Parietal lobe (tissue), 2 donors: ENCODE results near the genes C1orf174, RPL22, ACOT7 and HES2.

DNA sequence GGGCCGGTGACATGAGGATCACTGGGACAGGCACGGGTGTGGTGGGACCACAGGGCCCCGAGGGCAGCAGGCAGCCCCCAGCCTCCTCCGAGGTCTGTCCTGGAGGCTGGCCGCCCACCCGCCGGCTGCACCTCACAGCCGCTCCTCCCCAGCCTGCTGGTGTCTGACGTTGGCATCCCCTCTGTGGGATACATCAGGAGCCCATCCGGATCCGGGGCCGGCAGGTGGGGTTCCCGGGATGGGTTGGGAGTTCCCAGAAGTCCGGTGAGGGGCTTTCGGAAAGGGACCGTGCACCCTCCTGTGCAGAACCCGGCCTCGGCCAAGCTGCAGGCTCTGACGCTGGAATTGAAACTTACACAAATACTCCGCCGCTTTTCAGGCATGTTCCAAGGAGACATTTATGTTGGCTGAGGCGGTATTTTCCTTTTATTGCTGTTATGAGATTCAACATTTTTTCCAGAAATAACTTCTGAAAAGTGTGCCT lies 142.1 kb upstream of the ARHGEF16 start:
- RAMPAGE, long total RNA = no peak

- RAMPAGE, long total RNA = no peak
These were observed 51.9 kb upstream of the ARHGEF16 start for GRCh38 chr1:3402534-3402990.

GRCh38 chr1:3460049-3460618 lies 5.7 kb downstream of the ARHGEF16 start:
- RAMPAGE, long total RNA = no peak

GRCh38 chr1:3533519-3533981 lies 77.8 kb downstream of the MEGF6 start:
- RAMPAGE, long total RNA = no peak

- RAMPAGE, long total RNA = no peak
These were observed 50.8 kb downstream of the MEGF6 start for GRCh38 chr1:3560483-3560990.

- RAMPAGE, long total RNA = no peak
These were observed 612 bp upstream of the TPRG1L start for GRCh38 chr1:3623946-3624859.

DNA sequence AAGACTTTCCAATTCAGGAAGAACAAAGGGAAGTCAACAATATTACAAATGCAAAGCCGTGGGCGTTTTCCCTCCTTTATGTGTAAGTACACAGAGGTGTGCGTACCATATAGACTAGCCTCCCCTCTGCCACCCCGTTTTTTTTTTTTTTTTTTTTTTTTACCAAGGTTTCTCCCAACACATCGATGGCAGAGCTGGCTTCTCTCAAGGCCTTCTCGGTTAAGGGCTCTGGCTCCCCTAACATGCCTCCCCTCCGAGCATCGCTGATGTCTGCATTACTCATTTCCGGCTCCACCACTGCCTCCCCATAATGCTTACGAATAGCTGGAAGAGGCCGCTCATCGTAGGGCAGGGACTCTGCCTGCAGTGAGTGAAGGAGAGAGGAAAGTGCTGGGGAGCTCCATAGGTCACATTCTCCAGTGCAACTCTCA lies 20.7 kb downstream of the CEP104 start:
- RAMPAGE, long total RNA = no peak

- RAMPAGE, long total RNA = no peak
These were observed at the start of gene C1orf174 for GRCh38 chr1:3899265-3900554. C1orf174 (minus strand) TSS chr1:3900272.

- RAMPAGE, long total RNA = no peak
These were observed 571 bp upstream of the C1orf174 start for GRCh38 chr1:3900555-3901131.

DNA sequence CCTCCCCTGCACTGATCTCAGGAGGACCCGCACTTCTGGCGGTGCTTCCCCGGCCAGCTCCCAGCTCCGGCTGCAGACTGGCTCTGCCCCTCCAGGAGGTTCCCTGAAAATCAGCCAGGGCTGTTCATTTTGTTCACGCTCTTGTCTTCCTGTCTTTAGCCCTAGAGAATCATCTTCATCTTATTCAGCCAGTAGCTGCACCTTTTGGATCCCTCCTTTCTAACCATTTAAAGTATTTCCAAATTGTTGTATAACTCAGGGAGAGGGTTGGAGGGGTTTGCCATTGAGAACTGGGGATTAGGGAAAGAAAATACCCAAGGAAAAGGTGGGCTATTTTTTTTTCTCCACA lies 259.2 kb upstream of the C1orf174 start:
- RAMPAGE, long total RNA = no peak

GRCh38 chr1:6097312-6098209 lies 51.9 kb downstream of the KCNAB2 start:
- RAMPAGE, long total RNA = no peak

DNA sequence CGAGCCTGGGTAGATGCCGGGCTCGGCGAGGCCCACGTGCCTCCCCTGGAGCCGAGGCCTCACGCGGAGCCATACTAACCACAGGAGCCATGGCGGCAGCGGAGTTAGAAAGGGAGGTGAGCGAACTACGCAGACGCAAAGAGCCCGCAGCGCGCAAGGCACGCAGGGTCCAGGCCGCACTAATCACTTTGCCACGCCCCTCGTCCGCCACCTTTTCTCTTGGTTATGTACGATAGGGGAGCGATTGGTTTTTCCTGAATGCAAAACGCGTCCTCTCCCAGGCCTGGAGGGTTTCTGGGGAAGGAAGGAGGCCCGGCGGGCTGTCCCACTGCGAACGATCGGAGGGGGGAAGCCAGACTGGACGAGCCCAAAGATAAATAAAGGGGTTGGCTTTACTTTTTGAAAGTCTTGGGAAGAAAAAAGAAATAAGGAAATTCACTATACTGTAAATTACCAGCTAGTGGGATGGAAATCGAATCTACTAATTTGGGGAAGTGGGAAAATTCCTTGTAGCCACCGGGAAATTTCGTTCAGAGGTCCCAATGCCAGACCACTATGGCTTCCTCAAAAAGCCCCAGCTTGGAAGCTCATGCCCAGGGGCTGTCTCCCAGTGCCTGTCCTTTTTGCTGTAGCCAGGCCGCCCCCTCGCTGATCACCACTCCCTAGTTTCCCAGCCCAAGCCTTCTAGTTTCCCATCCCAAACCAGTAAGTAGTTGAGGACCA lies at the start of gene RPL22:
Gene RPL22 (minus strand): TSS at position 113 of the 723 bp plus-strand sequence.
- RAMPAGE, long total RNA = start-site peak on the minus strand centred at position 106 of the sequence, 20 bp wide, 36,532 and 11,426 reads in 2 replicates

- RAMPAGE, long total RNA = no peak
These were observed 2.0 kb upstream of the GPR153 start for GRCh38 chr1:6262810-6263429.

GRCh38 chr1:6294489-6295175 lies 33.7 kb upstream of the GPR153 start:
- RAMPAGE, long total RNA = no peak

- RAMPAGE, long total RNA = no peak
These were observed at the start of gene ACOT7 for GRCh38 chr1:6393640-6394383. ACOT7 (minus strand) TSS chr1:6393767.

DNA sequence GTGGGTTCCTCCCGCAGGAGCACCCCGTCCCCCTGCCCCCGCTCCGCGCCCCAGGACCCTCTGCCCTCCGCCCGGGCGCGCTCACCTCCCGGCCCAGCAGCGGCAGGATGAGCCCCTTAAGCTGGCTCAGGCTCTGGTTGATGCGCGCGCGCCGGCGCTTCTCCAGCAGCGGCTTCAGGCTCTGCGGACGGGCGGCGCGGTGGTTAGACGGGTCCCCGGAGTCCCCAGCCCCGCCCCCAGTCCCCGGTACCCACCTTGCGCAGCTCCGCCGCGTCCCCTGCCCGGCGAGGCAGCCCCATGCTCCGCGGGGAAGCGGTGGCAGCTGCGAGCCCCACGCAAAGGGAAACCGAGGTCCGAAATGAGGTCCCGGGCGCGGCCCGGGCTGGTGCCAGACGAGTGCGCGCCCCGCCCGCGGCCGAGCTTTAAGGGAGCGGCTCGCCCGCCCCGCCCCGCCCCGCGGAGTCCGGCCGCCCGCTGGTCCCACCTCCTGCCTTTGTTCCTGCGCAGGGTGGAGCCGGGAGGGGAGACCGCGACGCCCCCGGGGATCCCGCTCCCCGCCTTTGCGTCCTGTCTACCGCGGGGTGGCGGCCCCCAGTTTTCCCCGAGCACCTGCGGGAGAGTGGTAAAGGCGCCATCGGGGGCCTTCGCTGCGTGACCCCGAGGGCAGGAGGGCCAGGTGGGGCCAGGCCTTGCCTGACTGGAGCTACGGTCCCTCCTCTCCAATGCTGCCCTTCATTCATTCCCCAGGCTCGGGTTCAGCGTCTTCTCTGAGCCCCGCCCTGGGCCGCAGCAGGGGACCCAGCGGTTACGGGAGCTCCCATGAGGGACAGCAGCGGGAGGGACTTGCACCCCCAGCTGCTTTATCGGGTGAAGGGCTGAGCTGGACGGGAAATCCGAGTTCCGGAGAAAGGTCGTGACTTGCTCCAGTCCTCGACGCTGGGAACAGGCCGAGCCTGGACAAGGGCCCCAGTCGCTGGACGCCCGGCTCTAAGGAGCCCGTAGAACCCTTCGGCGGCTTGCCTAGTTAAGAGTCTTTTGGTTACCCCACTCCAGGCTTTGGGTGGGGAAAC lies at the start of gene HES2:
Gene HES2 (minus strand): TSS at position 398 of the 1,070 bp plus-strand sequence.
- RAMPAGE, long total RNA = no peak

DNA sequence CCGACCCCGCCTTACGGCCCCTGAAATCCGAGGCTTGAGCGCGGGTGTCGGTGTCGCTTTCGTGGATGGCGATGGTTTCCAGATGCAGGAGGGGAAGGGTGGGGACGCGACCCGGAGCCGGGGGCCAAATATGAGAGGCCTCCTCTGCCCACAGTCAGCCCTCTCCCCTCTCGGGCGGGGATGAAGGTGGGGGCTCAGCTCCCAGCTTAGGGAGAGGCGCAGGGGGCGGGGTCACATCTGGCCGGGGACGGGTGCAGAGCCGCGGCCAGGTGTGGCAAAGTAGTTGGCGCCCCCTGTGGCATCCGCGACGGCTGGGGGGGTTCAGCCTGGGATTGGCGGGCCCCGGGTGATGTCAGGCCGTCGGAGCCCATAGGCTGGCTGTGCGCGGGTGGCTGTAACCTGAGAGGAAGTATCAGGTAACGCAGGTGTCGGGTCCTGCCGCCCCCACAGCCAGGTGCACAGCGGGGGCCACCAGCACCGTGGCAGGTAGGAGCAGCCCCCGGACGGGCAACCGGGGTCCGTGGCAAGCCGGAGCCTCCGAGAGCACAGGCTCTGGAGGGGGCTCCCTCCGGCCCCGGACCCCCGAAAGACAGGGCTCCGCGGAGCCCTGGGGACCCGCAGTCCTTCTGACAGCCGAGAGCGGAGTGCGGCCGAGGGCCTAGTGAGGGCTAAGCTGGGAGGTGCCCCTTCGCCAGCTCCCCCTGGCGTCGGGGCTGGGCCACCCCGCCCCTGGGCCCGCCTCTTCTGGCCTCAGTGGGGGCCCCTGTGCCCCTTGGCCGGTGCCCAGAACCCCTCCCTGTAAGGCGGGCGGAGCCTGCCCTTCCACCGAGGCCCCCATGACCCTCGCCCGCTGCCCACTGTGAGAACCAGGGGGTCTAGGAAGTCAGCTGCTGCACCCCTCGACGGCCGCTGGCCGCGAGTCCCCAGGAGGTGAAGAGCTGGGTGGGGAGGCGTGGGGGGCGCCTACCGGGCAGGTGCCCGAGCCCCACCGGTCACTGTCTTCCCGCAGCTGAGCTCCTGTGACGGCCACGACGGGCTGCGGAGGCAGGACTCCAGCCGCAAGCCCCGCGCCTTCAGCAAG lies 18.0 kb downstream of the TNFRSF25 start:
- RAMPAGE, long total RNA = no peak

GRCh38 chr1:6484785-6485211 lies 6.7 kb downstream of the PLEKHG5 start:
- RAMPAGE, long total RNA = no peak

DNA sequence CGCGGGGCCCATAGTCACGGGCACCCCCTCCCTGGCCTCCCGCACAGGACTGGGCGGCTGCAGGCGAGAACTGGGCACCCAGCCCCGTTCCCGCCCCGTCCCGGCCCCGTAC lies 6.4 kb downstream of the PLEKHG5 start:
- RAMPAGE, long total RNA = no peak

- RAMPAGE, long total RNA = no peak
These were observed 3.7 kb downstream of the PLEKHG5 start for GRCh38 chr1:6487691-6488194.